Liver (tissue), 9 donors: ENCODE measurements around a stretch of chr6.

DNA sequence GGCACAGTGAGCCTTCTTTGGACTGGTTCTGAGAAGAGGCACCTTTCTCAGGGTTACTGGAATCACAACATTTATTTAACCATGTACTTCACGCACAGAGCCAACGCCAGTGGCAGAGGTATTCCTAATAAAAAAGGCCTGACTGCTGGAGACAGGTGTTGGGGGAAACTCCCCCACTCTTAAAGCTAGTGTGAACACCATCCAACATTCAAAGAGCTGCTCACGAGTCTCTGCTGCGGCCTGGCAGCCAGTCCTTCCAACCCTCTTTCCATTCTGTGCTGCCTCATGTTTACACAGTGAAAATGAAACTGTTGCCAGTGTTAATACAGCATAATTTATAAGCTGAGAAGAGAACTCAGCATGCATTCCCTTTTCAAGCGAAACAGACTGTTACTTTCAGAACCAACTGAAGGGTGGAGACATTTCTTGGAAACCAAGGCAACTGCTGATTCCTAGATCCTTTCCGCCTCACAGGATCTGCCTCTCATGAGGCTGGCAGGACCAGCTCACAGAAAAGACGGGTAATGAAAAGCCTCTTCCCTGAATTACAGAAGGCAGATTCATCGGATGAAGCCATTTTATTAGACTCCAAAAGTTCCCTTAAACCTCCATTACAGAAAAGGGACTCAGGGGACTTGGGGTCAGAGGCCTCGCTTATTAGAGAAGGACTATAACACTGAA, 533.8 kb upstream of the ID4 start:
- PRO-cap, 5 experiments: no peak in any of the 5 experiments
- RAMPAGE, long total RNA, 2 experiments: no peak in any of the 2 experiments
- RRBS: no CpG with 5 or more reads among the region's 9 CpGs

GRCh38 chr6:19719447-19719964, 117.7 kb upstream of the ID4 start:
- PRO-cap, 5 experiments: no peak in any of the 5 experiments
- RAMPAGE, long total RNA, 2 experiments: no peak in any of the 2 experiments
- RRBS: 10% methylated on average over 6 of the region's 10 CpGs

DNA sequence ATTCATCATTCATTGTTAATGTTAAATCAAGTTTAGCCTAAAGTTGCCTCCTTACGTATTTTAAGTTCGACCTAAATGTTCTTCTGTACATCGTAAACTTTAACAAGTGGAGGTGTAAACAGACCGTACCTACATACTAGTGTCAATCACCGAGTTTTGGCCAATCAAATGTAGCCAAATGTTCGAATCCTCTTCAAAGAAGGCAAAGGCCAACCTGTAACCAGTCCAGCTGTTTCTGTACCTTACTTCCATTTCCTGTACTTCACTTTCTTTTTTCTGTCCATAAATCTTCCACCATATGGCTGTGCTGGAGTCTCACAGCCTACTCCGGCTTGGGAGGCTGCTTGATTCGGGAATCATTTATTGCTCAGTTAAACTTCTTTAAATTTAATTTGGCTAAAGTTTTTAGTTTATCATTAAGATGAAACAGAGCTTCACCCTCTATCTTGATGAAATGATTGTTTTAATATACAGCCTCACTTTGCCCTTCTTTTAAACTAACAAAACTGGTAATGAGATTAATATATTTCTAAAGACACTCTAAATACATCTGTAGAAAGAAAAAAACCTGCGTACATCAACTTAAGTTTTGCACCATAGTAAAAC, 13.3 kb downstream of the MBOAT1 start:
- PRO-cap, 5 experiments: no peak in any of the 5 experiments
- RAMPAGE, long total RNA, 2 experiments: no peak in any of the 2 experiments
- RRBS: no CpG with 5 or more reads among the region's 9 CpGs

DNA sequence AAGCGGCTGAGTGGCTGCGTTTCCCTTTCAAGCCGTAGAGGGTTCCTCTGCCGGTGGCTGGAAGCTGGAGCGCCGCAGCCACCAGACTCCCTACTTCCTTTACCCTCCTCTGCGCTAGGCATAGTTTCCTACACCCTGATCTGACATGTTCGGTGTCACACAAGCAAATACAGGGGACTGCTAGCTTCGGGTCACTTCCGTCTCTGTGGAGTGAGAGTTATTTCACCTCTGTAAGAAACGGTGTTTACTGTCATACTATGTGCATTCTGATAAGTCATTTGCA, 500 bp upstream of the MBOAT1 start:
- PRO-cap, 5 experiments: peak in 4 of 5 experiments; most common plus-strand start position 30 of the sequence (in 1); most common minus-strand start position 95 of the sequence (in 1)
- RAMPAGE, long total RNA, 2 experiments: no peak in any of the 2 experiments
- RRBS: no CpG with 5 or more reads among the region's 11 CpGs

DNA sequence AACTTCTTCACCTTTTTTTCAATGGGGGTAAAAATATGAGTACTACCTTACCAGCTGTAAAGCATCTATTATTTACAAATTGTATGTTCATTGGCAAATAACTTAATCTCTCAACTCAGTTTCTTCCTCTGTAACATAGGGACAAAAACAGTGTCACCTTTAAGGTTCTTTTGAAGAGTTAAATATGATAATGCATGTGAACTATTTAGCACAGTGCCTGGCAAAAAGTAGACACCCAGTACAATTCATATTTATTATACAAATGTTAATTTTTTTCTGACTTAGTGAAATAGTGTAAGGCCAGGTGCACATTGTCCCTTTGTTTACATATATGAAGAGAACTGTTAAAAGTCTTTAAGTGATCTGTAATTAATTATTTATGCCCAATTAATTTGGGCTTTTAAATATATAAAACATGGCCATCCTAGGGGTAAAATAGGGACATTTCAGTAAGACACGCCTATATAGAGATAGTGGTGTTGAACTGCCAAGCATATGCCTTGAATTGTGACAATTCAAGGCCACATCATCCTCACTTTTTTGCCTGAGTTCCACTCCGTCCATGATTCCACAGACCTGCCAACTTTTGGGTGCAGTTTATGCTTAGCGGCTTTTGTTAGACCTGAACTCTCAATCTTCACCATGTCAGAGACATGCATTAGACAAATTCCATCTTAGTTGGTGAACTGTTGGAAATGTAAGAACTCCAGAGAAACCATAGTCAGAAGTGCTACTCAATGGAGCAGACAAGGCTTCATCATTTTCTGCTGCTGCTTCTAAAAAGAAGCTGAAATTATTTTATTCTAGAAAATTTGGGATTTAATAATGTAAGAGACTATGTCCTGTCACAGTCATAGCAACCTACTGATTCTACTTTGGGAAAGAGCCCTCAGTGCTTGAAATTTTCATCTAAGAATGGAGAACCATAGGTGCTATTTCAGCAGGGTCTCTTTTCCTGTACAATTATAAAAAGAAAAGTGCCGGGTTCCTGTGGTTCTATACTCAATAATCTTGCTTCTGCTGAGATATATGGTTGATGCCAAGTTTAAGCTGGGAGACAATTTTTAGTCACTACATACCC, 4.8 kb downstream of the E2F3 start:
- PRO-cap, 5 experiments: no peak in any of the 5 experiments
- RAMPAGE, long total RNA, 2 experiments: no peak in any of the 2 experiments
- RRBS: no CpG with 5 or more reads among the region's 4 CpGs

GRCh38 chr6:20429059-20430231, 27.8 kb downstream of the E2F3 start:
- PRO-cap, 5 experiments: no peak in any of the 5 experiments
- RAMPAGE, long total RNA, 2 experiments: no peak in any of the 2 experiments
- RRBS: no CpG with 5 or more reads among the region's 11 CpGs

DNA sequence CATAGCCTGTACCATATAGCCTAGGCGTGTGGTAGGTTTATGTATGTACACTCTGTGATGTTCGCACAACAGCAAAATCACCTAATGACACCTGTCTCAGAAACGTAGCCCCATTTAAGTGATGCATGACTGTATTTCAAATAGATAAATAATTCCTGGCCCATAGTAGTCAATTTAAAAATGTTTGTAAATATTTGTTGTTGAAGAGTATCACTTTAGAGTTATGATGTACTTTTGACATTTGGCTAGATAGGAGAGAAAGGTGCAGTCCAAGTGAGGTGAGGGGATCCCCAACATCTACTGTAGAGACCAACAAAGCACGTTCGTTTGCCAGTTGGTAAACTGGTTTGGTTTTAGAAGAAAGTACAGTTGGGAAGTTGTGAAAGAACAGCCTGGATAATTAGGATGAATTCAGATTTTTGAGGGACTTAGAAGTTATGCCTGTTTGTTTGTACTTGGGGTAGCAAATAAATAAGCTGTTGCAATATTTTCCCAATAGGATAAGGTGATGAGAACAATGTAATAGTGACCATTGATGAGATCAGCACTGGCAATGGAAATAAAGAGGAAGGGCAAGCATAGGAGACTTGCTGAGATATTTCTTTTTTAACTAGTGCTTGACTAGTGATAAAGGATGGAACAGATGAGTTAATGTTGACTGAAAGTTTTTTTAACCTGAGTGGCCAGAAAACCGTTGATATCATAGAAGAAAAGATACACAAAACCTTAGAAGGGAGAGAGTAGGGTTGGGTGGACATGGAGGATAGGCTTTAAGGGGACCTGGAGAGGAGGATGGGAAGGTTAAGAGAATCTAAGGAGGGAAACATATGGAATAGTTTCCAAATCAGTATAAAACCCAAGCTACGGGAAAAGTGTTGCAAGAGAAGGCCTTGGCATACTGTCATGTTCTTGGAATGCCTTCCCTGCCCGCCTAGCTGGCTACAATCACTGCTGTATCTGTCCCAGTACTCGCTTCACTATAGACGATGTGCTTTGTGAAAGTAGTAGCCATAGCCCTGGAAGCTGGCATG, 498.8 kb downstream of the CDKAL1 start:
- PRO-cap, 5 experiments: no peak in any of the 5 experiments
- RAMPAGE, long total RNA, 2 experiments: no peak in any of the 2 experiments
- RRBS: no CpG with 5 or more reads among the region's 10 CpGs

DNA sequence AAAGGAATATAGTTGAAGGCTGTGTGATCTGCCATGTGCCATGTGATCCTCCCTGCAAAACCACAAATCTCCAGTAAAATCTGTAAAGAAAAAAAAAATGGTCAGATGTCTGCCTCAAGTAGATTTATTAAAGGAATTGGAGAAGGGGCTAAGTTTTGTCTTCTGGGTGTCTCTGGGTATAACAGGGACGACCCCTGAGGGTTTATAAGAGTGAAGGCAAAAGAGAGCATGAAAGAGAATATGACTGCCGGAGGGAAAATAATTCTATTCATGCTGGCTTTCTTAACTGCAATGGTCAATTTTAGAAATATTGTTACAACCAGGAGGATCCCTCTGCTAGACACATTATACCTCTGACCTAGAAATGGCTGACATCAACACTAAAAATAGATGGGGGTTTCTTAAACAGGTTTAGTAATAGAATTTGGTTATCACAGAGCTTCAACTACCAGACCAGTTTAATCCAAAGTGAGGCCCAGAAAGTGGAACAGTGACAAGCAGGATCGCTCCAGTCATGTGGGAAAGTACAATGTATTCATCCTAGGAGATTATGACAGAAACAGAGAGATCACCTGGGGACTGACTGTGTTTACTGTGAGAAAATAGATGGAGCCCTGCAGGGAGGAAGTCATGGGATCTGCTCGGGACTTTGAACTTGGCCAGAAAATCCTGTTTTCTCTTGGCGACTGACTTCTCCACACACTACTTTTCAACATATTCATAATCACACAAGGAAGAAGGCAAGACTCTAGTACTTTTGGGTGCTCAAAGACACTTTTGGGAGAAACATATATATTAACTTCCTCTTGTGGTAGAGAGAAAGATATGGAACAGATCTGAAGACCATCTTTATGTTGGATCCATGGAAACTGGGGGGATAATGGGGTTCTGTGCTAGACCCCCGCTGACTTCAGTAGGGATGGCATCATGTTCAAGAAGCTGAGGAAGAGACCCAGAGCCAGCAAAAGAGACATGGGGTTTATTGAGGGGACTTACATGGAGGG, 238.8 kb upstream of the SOX4 start:
- PRO-cap, 5 experiments: no peak in any of the 5 experiments
- RAMPAGE, long total RNA, 2 experiments: no peak in any of the 2 experiments
- RRBS: no CpG with 5 or more reads among the region's 6 CpGs

- PRO-cap, 5 experiments: no peak in any of the 5 experiments
- RAMPAGE, long total RNA, 2 experiments: no peak in any of the 2 experiments
- RRBS: no CpG with 5 or more reads among the region's 7 CpGs
Observed at GRCh38 chr6:21754757-21755267, 161.3 kb downstream of the SOX4 start.

DNA sequence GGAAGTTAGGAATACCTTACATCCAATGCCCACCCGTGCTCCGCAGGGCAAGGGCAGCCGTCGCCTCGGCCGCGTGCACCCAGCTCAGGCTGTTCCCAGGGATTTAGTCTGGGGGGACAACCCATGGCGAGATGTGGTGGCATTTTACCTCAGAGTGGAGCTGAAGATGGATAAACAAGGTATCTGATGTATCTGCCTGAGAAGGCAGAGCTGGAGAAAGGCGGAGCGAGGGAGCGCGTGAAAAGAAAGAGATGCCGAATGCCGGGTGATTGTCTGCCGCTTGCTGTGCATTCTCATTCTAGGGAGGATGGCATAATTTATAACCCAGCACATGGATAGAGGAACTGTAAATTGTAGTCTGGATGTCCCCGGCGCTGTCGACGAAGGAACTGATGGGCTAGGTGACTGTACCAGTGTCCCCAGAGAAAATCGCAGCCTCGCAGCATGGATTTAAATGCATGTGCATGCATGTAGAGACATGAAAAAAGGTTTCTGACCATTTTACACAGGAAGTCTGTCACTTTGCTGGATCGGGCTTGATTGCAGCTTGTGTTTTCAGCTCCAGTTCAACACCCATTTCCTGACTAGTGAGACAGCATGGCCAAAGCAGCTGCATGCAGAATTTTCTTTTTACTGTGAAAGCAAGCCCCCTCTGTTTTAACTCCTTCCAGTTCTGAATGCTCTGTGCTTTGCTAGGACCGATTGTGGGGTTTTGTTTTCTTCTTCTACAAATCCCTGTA, 149.8 kb downstream of the PRL start:
- PRO-cap, 5 experiments: no peak in any of the 5 experiments
- RAMPAGE, long total RNA, 2 experiments: no peak in any of the 2 experiments
- RRBS: 59% methylated on average over 3 of the region's 23 CpGs

- PRO-cap, 5 experiments: no peak in any of the 5 experiments
- RAMPAGE, long total RNA, 2 experiments: no peak in any of the 2 experiments
- RRBS: no CpG with 5 or more reads among the region's 9 CpGs
Observed at GRCh38 chr6:22149602-22150316, 147.1 kb downstream of the PRL start.

- PRO-cap, 5 experiments: no peak in any of the 5 experiments
- RAMPAGE, long total RNA, 2 experiments: no peak in any of the 2 experiments
- RRBS: no CpG with 5 or more reads among the region's 2 CpGs
Observed at GRCh38 chr6:22888649-22889050, 319.3 kb downstream of the HDGFL1 start.

DNA sequence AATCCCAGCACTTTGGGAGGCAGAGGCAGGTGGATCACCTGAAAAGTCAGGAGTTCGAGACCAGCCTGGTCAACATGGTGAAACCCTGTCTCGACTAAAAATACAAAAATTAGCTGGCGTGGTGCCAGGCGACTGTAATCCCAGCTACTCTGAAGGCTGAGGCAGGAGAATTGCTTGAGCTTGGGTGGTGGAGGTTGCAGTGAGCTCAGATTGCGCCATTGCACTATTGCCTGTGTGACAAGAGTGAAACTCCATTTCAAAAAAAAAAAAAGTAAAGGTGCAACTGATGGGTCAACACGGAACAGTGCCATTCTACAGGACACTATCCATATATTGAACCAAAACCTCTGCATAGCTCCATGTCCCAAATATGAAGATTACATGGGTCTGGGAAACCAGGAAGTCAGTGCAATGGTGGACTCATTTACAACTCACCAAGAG, 673.3 kb downstream of the HDGFL1 start:
- PRO-cap, 5 experiments: peak in 3 of 5 experiments; most common plus-strand start position 261 of the sequence (in 2)
- RAMPAGE, long total RNA, 2 experiments: no peak in any of the 2 experiments
- RRBS: no CpG with 5 or more reads among the region's 6 CpGs

- PRO-cap, 5 experiments: peak in 2 of 5 experiments; most common plus-strand start chr6:24489240 (in 2)
- RAMPAGE, long total RNA, 2 experiments: no peak in any of the 2 experiments
- RRBS: no CpG with 5 or more reads among the region's 6 CpGs
Observed at GRCh38 chr6:24488857-24489424, 437 bp downstream of the GPLD1 start.

- PRO-cap, 5 experiments: no peak in any of the 5 experiments
- RAMPAGE, long total RNA, 2 experiments: no peak in any of the 2 experiments
Observed at GRCh38 chr6:24704665-24705273, 14.2 kb downstream of the C6orf62 start.

- PRO-cap, 5 experiments: no peak in any of the 5 experiments
- RAMPAGE, long total RNA, 2 experiments: no peak in any of the 2 experiments
- RRBS: no CpG with 5 or more reads among the region's 8 CpGs
Observed at GRCh38 chr6:24708986-24710233, 9.5 kb downstream of the C6orf62 start.

DNA sequence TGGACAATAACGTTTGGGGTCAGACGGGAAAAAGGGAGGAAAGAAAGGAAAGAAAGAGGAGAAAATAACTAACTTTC, 227 bp downstream of the C6orf62 start:
- PRO-cap, 5 experiments: no peak in any of the 5 experiments
- RAMPAGE, long total RNA, 2 experiments: no peak in any of the 2 experiments
- RRBS: no CpG with 5 or more reads among the region's 2 CpGs

GRCh38 chr6:24765332-24765928, 9.3 kb upstream of the GMNN start:
- PRO-cap, 5 experiments: peak in 1 of 5 experiments; most common minus-strand start chr6:24765524 (in 1)
- RAMPAGE, long total RNA, 2 experiments: no peak in any of the 2 experiments
- RRBS: no CpG with 5 or more reads among the region's 15 CpGs

GRCh38 chr6:24937726-24938146, 2.0 kb upstream of the RIPOR2 start:
- PRO-cap, 5 experiments: no peak in any of the 5 experiments
- RAMPAGE, long total RNA, 2 experiments: no peak in any of the 2 experiments
- RRBS: no CpG with 5 or more reads among the region's 2 CpGs

GRCh38 chr6:24948770-24949648, 13.2 kb upstream of the RIPOR2 start:
- PRO-cap, 5 experiments: no peak in any of the 5 experiments
- RAMPAGE, long total RNA, 2 experiments: no peak in any of the 2 experiments
- RRBS: no CpG with 5 or more reads among the region's 12 CpGs